Jejunum (tissue), 1 donor: Measurements from ENCODE around the gene IRX2.

DNA sequence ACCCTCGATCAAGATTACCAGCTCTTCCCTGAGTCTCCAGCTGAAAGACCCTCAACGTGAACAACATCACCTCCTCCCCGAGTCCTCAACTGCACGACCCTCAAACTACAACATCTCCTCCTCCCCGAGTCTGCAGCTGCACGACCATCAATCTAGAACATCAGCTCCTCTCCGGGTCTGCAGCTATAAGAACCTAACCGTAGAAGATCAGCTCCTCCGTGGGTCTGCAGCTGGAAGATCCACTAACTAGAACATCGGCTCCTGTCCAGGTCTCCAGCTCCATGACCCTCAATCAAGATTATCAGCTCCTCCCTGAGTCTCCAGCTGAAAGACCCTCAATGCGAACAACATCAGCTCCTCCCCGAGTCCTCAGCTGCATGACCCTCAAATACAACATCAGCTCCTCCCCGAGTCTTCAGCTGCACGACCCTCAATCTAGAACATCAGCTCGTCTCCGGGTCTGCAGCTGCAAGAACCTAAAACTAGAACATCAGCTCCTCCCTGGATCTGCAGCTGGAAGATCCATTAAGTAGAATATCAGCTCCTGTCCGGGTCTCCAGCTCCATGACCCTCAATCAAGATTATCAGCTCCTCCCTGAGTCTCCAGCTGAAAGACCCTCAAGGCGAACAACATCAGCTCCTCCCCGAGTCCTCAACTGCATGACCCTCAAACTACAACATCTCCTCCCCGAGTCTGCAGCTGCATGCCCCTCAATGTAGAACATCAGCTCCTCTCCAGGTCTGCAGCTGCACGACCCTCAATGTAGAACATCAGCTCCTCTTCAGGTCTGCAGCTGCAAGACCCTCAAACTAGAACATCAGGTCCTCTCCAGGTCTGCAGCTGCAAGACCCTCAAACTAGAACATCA lies 100.5 kb upstream of the LPCAT1 start:
- PRO-cap = no peak

- PRO-cap = no peak
Observed at GRCh38 chr5:1724857-1725636, 74.6 kb downstream of the MRPL36 start.

GRCh38 chr5:1813778-1814306 lies 12.6 kb downstream of the NDUFS6 start:
- PRO-cap = no peak

DNA sequence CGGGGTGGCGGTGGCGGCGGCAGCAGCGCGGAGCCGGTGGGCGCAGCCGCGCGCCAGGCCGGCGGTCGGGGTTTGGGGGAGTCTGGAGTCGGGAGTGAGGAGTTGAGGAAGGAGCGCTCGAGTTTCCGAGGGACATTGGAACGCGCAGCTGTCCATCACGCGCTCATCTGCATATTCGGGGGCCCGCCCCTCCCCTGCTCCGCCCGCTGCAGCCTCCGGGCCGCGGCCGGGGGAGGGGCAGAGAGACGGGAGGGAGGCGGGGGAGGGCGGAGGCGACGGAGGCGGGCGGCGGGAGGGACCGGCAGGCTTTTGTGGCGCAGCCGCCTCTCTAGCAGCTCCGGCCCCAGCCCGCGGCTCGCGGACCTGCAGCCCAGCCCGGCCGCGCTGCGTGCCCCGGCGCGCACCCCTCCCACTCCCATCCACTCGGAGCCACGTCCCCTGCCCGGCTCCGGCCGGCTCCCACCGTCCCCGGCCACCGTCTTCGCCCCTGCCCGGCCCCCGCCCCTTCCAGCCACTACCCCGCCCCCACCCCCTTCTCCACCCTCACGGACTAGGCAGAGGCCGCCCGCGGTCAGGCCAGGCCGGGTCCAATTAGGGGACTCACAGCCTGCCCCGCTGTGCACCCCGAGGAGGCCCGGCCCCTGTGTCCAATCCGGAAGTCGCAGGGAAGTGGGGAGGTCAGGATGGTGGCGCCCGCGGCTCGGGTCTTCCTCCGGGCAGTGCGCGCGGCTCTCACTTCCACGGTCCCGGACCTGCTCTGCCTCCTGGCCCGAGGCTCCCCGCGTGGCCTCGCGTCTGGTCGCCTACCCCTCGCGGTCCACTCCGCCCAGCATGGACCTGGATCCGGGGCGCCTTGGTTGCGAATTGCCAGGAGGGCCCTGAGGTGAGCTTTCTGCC lies at the start of gene IRX2:
Gene IRX2, minus strand, starts transcription at position 96 of the 897 bp plus-strand sequence.
- PRO-cap = bidirectional peak, plus-strand start at position 275 of the sequence, minus-strand start at position 74 of the sequence

DNA sequence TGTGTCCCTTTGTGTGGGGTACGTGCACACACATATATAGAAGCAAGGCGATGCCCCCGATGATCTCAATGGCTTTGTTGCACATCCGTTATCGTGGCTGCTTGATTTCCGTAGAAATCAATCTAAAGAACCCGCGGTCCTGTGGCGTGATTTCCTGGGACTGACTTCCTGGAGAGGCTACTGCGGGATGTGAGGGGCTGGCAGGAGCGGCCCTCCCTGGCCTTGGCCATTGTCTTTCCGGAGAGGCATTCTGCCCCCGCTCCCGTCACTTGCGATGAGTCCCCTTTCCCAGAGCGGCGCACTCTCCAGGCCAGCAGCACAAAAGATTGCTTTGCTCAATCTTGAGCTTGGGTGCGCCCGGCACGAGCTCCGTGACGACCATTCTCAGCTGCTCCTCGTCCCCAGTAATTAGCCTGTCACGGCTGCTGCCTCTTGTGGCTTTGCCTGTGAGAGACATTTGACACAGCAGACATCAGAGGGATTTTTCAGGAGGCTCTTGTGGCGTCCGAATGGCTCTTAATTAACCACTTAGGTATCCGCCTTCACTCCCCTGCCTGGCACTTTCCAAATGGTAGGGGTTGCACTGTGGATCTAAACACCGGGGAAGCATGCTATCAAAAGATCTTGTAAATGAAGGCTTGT lies 398.0 kb upstream of the IRX1 start:
- PRO-cap = no peak

- PRO-cap = no peak
Observed at GRCh38 chr5:5139341-5139976, 671 bp upstream of the ADAMTS16 start.

- PRO-cap = no peak
Observed at GRCh38 chr5:5392911-5393201, 29.6 kb upstream of the ICE1 start.

DNA sequence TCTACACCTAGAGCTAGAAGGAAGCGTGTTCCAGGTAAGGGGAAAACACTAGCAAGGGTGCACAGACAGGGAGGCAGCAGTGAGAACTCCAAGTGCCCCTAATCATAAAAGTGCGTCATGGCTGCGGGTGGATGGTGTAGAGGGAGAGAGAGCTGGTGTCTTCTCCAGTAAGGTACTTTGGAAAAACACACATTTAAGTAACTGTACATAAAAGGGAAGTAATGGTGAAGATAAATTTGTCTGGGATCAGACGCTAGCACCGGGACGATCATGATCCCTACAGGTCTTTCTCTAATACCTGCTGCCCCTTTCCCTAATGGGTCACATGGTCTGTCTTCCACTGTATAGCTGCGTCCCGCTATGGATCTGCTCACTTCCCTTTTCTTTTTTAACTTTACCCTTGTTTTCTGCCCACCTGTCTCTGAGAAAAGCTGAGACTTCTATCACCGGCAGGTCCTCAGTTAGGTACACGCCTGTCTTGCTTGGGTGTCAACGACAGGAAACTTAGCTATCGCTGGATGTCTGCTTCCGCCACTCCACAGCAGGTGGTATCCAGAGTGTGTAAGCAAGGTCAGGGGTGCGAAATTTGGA lies 1.4 kb upstream of the ICE1 start:
- PRO-cap = no peak

- PRO-cap = unidirectional peak, minus-strand start at chr5:5422129; unidirectional peak, minus-strand start at chr5:5422252; bidirectional peak, plus-strand start at chr5:5422677, minus-strand start at chr5:5422365
Observed at GRCh38 chr5:5421888-5422512, 477 bp upstream of the ICE1 start.

GRCh38 chr5:5457034-5457638 lies 34.7 kb downstream of the ICE1 start:
- PRO-cap = no peak

DNA sequence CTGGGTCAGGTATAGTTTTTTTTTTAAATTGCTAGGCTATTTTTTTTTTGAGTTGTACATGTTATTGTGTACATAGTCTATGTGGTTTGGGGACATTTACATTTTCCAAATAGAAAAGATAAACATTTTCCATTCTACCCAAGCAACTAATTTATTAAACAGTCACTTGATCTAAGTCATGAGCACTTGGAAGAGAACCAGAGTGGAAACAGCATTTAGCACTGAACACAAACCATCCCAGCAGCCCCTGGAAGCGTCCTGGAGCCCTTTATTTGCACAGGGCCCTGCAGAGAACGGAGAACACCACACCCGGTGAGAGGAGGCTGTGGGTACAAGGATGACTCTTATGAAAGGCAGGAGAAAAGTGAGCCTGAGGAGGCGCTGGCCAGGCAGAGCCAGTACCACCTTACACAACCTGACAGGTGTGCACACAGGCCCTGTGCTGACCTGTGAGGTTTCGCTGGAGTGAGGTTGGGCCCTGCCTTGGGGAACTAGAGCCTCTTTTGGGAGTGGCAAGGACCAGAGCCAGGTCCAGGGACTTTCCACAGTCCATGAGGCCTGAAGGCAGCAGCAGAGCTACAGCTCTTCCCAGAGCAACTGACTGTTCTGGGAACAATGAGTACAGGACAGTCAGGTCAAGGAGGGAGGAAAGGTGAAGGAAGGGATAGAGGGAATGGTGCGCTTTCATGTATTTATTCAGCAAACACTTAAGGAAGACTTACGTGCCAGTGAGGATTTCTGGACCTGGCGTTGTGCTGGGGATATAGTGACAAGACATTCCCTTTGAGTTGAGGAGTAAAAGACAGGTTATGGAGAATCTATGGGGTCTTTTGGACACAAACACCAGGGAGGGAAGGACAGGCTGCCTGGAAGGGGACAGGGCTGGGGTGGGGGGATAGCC lies 3.1 kb downstream of the SRD5A1 start:
- PRO-cap = no peak

- PRO-cap = no peak
Observed at GRCh38 chr5:6637415-6638006, 4.3 kb downstream of the SRD5A1 start.

DNA sequence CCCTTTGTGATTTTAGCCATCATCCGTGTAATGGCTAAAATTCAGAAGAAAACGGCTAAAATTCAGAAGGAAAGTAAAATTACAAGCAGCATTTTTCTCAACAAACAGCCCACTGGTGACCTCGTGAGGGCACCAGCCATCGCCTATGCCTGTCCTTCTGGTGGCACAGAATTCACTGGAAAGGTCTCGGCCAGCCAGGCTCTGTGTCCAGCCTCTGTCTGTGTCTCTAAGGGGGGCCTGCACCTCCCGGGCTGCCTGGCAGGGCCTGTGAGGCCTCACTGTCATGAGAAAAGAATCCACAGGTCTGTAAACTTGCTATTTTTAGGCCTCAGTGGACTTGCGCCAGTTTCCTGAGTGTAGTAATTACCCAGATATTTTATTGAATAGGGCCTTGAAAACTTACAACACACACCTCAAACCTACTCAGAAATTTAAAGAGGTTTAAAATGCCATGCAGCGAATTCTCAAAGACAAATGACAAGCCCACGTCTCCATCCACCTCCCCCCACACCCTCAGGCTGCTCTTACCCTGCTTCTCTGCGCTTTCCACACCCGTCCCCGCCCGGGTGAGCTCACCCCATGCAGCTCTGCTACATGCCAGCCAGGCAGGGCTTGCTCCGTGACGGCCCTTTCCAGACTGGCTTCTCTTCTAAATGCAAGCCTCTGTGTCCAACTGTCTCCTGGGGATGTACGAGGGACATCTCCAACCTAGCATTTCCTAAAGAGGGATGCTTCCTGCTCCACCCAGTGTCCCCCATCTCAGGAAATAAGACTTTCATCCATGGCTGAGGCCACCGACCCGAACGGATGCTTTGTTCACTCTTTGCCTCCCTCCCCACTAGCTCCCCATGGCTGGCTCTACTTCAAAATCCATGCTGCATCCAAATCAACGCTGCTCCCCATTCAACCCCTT lies 8.8 kb upstream of the TENT4A start:
- PRO-cap = no peak

DNA sequence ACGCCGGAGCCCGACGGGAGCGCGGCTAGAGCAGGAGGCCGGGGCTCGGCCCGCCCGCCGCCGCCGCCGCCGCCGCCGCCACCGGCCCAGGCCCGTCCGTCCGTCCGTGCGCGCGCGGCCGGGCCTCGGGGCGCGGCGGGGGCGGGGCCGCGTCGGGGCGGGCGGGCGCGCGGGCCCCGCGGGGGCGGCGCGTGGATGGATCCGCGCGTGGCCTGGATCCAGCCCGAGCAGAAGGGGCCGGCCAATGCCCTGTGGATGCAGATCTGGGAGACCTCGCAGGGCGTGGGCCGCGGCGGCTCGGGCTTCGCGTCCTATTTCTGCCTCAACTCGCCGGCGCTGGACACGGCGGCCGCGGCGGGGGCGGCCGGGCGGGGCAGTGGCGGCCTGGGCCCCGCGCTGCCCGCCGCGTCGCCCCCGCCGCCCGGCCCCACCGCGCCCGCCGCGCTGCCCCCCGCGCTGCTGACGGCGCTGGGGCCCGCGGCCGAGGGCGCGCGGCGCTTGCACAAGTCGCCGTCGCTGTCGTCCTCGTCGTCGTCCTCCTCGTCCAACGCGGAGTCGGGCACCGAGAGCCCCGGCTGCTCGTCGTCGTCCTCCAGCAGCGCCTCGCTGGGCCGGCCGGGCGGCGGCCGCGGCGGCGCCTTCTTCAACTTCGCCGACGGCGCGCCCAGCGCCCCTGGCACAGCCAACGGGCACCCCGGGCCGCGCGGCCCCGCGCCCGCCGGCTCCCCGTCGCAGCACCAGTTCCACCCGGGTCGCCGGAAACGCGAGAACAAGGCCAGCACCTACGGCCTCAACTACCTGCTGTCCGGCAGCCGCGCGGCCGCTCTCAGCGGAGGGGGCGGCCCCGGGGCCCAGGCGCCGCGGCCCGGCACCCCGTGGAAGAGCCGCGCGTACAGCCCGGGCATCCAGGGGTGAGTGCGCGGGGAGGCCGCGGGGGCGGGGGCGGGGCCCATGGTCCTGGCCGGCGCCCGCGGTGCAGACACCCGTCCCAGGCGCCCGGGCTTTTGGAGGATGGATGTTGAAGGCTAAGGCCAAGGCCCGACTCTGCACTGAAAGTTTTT lies 887 bp downstream of the TENT4A start:
- PRO-cap = bidirectional peak, plus-strand start at position 230 of the sequence, minus-strand start at position 98 of the sequence; bidirectional peak, plus-strand start at position 952 of the sequence, minus-strand start at position 675 of the sequence

- PRO-cap = no peak
Observed at GRCh38 chr5:6723292-6723933, 10.2 kb downstream of the TENT4A start.

- PRO-cap = unidirectional peak, minus-strand start at chr5:7869633; unidirectional peak, minus-strand start at chr5:7869667
Observed at GRCh38 chr5:7869415-7870104, 612 bp downstream of the MTRR start.

DNA sequence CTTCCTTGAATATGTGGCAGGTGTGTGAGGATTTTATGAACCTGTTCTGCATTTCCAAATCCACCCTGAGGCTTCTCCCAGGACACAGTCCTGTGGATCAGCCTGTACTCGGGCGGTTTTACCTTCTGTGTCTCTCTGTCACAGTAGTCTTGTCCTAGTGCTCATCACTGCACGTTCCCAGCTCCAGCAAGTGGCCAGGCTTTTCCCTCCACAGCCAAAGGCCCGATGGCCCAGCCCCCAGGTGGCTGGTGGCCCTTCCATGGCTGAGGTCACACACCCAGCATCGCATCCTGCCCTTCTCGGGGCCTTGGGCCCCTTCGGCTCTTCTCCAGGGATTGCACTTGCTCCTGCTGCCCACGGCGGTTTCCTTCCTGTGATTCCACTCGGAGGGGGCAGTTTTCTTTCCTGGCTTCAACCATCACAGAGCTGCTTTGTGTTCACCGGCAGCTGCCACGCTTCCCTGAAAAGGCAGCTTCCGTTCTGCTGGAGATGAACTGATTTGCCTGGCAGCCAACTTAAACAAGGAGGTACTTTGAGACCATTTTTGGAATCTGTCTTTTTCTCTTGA lies 191.8 kb downstream of the MTRR start:
- PRO-cap = no peak

GRCh38 chr5:8242132-8242651 lies 373.2 kb downstream of the MTRR start:
- PRO-cap = unidirectional peak, plus-strand start at chr5:8242352

DNA sequence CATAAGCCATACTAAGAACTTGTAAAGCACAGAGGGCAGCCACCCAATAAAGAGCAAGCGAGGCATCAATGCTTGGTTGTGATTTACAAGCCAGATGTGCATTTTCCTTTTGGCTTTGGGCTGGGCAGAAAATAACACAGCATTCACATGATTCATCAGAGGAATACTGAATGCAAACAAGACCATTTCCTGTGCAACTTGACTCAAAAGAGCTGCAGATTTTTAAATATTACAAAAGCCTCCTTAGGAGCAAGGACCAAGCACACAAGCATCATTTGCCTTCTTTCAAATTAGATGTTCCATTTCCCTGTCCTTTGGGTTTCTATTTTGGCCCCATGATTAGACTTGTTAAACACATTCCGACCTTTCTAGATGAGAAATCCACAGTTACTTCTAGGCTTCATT lies 207.9 kb downstream of the SEMA5A start:
- PRO-cap = no peak

DNA sequence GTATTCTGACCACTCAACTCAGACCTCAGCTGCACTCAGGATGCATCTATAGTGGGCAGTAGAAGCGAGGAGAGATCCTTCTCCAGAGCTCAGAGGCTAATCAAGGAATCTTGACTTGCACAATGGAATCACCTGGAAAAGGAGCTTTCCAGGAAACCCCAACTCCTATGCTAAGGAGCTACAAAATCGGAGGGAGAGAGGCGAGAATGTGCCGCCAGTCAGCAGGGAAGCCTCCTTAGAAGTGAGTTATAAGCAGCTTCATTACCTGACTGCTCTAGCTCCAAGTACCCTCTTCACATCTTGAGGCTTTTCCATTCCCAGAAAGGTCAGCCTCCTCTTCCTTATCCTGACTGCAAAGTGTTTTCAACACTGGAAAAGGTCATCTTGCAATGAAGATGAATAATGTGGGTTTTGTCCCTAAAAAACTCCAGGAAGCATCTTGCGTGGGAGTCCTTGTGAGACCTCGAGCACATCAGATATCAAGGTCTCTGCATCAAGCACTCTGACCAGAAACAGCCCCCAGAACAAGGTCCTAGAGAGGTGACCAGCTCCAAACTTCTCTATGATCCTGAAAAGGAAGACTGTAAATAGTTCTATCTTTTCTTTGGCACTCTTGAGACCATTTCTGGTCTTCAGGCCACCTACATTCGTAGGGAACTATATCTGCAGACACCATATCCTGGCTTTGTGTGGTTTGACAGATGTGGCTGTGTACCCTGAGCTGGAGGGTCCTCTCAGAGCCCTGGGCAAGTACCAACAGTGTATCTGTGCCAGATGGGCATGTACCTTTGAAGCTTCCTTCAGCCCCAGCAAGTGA lies 15.0 kb downstream of the SEMA5A start:
- PRO-cap = no peak